ENCODE results near the genes C1orf50 and DPH2.

DNA sequence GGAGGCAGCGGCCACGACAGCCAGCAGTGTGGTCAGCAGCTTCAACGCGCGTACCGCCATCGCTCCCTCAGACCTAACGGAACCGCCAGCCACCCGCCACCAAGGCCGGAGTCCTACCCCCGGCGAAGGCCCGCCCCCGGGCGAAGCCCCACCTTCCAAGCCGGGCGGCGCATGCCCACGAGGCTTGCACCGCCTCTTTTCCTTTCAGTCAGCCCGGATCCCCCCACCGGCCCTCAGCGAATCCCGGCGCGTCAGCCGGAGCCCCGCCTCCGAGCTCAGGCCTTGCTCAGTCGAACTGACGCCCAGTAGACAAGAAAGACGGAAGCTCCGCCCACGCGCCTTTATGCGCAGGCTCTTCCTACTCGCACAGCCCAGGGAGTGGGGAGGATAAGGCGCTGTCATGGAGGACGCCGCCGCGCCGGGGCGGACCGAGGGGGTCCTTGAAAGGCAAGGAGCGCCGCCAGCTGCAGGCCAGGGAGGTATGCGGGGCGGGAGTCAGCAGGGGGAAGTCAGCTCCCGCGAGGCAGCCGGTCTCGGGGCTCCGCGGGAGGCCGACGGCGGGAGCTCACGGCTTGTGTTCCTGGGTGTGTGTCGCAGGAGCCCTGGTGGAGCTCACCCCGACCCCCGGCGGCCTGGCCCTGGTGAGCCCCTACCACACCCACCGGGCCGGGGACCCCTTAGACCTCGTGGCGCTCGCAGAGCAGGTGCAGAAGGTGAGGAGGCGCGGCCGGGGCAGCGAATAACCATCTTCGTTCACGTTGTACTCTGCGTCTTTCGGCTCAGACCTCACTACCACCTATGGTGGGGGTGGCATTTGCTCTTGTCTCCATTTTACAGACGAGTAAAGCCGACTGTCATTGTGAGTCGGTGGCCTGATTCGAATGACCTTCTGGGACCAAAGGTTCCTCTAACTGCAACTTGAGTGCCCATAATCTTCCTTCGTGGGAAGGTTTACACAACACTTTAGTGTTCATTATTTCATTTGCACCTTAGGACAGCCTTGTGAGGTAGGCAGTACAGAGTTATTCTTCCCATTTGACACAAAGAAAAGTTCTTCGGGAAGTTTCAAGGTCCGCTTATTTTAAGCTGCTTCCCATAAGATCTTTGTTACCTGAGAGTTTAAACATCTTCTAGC lies at the start of gene C1orf50:
Gene C1orf50 (plus strand): TSS at position 338 of the 1,135 bp plus-strand sequence.
- PRO-cap, 2 experiments, result peak in 2 of 2 experiments; most common plus-strand start position 374 of the sequence (in 1); most common minus-strand start position 75 of the sequence (in 2)

- PRO-cap, 2 experiments, result no peak in any of the 2 experiments
Measured at GRCh38 chr1:42785260-42785848, 563 bp downstream of the TMEM269 start.

GRCh38 chr1:42938726-42939774 lies 19.6 kb downstream of the SLC2A1 start:
- PRO-cap, 2 experiments, result no peak in any of the 2 experiments

GRCh38 chr1:43234989-43235254 lies 34.9 kb upstream of the TMEM125 start:
- PRO-cap, 2 experiments, result no peak in any of the 2 experiments

GRCh38 chr1:43273122-43273455 lies 3.3 kb downstream of the TMEM125 start:
- PRO-cap, 2 experiments, result no peak in any of the 2 experiments

DNA sequence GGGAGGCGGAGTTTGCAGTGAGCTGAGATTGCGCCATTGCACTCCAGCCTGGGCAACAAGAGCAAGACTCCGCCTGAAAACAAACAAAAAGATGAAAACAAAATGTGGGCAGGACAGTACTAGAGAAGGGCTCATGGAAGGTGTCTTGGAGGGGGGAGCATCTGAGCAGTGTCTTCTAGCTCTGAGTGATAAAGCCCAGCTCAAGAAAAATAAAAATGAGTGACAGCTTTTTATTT lies 3.8 kb downstream of the C1orf210 start:
- PRO-cap, 2 experiments, result no peak in any of the 2 experiments

DNA sequence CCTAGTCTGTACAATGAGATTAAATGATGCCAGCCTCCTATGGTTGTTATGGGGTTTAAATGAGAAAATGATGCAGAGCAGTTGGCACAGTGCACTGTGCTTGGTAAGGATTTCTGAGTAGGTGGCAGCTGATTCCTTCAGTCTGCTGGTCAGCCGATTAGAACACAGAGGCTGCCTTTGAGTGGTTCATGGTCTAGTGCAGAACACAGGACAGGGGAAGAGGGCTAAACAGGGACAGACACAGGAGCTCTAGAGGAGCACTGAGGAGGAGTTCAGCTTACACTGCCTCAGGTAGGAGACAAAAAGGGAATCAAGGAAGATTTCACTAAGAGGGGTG lies 1.4 kb downstream of the TIE1 start:
- PRO-cap, 2 experiments, result no peak in any of the 2 experiments

DNA sequence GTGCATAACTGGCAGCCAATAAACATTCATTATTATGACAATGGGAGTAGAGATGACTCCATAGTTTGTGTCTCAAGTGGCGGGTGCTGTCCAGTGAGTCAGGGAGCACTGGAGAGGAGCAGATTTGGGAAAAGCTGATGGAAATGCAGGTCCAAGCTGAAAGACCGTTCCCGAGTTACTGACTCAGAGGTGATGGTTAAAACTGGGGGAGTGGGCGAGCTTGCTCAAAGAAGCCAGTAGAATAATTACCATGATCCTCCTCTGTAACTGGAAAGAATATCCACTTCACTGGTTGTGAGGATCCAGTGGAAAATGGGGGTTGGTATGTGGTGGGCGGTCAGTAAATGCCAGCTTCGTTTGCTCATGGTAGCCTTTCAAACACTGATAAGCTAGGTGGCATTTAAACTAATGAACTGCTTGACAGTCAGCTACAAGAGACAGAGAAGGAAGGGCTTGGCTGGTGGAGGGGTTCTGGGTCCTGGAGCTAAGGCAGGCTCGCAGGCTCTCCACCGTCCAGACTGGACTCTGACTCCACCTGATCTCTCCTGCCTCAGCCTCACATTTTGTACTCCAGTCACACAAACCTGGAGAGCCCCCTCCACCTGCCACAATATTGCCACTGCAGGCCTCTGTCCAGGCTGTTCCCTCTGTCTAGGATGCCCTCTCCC lies 2.5 kb downstream of the TIE1 start:
- PRO-cap, 2 experiments, result no peak in any of the 2 experiments

GRCh38 chr1:43368099-43368794 lies 436 bp upstream of the ELOVL1 start:
- PRO-cap, 2 experiments, result peak in 2 of 2 experiments; most common plus-strand start chr1:43368212 (in 2); most common minus-strand start chr1:43368320 (in 1)

GRCh38 chr1:43373443-43374007 lies 5.7 kb upstream of the ELOVL1 start:
- PRO-cap, 2 experiments, result no peak in any of the 2 experiments

GRCh38 chr1:43415655-43416637 lies 26.2 kb downstream of the SZT2 start:
- PRO-cap, 2 experiments, result no peak in any of the 2 experiments

DNA sequence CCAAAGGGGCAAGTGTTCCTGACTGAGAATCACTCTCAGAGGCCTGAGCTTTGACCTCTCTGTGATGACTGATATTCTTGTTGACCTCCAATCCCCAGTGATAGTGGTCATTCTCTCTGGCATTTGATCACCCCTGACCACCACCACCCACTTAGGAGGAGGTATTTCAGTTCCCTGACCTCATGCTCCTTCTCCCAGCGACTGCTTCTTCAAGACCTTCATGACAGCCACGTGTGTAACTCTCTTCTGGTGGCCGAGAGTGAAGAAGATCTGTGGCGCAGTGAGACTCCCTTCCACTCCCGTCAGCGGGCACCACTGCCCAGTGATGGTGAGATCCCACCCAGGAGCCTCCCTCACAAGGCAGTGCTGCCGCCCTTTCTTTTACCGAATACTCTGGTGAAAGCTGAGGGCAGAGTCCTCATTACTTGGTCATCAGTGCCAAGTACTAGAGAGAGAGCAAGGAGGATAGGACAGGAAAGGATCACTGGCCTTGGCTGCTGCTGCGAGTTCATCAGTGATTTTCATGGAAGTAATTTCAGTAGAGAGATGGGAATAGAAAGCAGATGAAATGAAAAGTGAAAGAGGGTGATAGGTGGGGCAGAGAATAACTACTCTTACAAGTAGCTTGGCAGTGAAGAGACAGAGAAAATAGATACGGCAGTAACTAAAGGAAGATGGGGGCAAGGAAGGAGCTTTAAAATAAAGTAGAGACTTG lies 18.6 kb downstream of the HYI start:
- PRO-cap, 2 experiments, result no peak in any of the 2 experiments

GRCh38 chr1:43448979-43449428 lies 4.7 kb downstream of the HYI start:
- PRO-cap, 2 experiments, result no peak in any of the 2 experiments

DNA sequence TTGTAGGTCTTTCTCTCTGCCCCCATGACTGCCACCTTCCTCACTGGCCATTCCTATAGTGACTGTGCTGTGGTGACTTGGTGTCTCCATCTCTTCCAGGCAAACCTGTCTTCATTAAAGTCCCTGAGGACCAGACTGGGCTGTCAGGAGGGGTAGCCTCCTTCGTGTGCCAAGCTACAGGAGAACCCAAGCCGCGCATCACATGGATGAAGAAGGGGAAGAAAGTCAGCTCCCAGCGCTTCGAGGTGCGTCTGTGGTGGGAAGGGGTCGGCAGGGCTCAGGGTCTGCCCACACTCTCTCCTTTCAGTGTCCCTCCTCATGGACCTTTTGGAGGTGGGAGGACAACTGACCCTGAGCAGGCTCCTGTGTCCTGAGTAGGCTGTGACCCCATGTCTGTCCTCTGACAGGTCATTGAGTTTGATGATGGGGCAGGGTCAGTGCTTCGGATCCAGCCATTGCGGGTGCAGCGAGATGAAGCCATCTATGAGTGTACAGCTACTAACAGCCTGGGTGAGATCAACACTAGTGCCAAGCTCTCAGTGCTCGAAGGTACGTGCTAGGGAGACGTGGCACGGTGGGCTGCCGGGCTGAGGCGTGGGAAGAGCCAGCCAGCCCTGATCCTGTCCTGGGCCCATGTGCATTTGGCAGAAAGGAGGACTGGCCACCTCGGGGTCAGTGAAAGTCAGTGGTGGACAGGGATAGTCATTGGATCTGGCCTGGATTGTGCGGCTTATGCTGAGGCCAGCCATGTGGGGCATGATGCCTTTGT lies 22.9 kb downstream of the PTPRF start:
- PRO-cap, 2 experiments, result no peak in any of the 2 experiments

DNA sequence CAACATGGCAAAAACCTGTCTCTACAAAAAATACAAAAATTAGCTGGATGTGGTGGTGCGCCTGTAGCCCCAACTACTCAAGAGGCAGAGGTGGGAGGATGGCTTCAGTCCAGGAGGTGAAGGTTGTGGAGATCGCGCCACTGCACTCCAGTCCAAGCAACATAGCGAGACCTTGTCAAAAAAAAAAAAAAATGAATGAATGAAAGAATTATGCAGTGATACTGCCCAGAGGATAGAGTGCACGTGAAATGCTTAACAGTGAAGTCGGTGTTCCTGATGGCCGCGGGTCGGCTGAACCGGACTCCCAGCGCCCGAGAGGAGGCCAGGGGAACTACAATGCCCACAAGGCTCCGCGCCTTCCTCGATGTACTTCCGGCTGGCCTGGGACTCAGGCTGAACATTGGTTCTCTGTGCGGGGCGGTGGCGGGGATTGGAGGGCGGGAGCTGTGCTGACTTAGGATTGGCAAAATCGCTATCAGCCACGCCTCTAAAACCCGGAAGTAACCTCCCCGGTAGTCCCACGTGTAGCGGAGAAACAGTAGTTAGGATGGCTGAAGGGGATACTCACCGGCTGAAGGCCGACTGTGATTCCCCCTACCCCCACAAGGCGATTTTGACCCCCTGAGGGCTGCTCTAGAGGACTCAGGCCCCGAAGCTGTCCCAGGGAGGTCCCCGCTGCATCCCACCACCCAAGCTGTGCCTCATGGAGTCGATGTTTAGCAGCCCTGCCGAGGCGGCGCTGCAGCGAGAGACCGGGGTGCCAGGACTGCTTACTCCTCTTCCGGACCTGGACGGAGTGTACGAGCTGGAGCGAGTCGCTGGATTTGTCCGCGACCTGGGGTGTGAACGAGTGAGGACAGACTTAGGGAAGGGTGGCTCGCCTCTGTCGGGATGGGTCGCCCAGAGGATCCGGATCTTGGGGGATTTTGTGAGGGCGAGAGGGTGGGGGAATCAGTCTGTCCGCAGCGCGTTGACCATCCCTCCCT lies at the start of gene DPH2:
Gene DPH2 (plus strand): TSS at position 538 of the 986 bp plus-strand sequence.
- PRO-cap, 2 experiments, result peak in 2 of 2 experiments; most common plus-strand start position 538 of the sequence (in 2)

DNA sequence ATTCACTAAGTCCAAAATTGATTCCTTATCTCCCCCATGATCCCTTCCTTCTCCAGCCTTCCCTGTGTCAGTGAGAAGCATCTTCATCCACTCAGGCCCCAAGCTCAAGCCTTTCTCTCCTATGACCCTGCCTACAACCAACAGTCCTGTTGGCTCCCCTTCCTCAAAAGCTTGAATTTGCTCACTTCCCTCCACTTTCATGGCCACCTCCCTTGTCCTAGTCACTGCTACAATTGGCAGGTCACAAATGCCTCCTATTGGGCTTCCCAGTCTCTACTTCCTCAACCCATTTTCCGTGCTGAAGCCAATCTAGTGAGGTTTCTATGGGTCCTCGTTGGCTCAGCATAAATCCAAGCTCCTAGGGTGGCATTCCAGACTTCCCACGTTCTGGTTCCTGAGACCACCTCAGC lies 40.2 kb upstream of the SLC6A9 start:
- PRO-cap, 2 experiments, result no peak in any of the 2 experiments

- PRO-cap, 2 experiments, result no peak in any of the 2 experiments
Measured at GRCh38 chr1:44233205-44233644, 20.0 kb downstream of the DMAP1 start.

GRCh38 chr1:44347184-44347764 lies 7.8 kb downstream of the ERI3 start:
- PRO-cap, 2 experiments, result no peak in any of the 2 experiments

- PRO-cap, 2 experiments, result no peak in any of the 2 experiments
Measured at GRCh38 chr1:44423443-44424524, 18.7 kb downstream of the RNF220 start.

- PRO-cap, 2 experiments, result no peak in any of the 2 experiments
Measured at GRCh38 chr1:44500576-44500952, 95.5 kb downstream of the RNF220 start.

All from helper T cell (primary cell).